Thoracic aorta (tissue), 1 donor: Measurements from ENCODE around the gene NDUFC2.

- RAMPAGE, long total RNA, result no peak
These were observed 12.6 kb downstream of the OMP start for GRCh38 chr11:77115178-77115602.

- RAMPAGE, long total RNA, result no peak
These were observed 12.2 kb downstream of the MYO7A start for GRCh38 chr11:77140045-77140871.

DNA sequence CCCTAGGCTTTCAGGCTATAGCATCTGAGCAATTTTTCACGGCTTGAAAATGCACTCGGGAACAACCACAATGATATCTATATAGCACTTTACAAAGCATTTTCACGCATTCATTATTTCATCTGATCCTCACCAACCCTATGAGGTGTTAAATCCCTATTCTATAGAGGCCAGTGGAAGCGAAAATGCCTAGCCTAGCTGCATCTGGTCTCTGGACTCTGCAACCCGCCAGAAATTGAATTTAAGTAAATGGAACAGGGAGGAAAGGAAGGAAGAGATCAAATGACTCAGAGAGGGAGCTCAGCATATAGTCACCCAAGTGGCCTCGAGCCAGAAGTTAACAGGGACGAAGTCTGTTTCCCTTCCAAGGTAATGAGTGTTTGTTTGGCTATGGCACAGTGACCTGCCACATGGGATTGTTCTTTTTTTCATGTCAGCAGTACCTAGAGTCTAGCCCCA is 66.4 kb downstream of the PAK1 start:
- RAMPAGE, long total RNA, result no peak

- RAMPAGE, long total RNA, result no peak
These were observed 515 bp upstream of the PAK1 start for GRCh38 chr11:77474543-77474675.

DNA sequence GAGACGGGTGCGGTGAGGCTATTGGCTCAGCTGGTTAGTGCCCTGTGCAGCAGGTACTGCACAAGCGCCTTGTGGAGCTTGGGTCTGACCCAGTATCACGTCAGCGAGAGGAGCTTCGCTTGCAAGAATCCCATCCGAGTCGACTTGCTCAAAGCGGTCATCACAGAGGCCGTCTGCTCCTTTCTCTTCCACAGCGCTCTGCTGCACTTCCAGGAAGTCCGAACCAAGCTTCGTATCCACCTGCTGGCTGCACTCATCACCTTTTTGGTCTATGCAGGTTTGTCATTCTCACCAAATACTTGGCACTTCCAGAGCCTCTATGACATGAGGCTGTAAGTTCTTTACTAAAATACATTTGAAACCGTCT is 565 bp downstream of the AQP11 start:
- RAMPAGE, long total RNA, result no peak

GRCh38 chr11:77675030-77675518 is 37.5 kb upstream of the CLNS1A start:
- RAMPAGE, long total RNA, result no peak

- RAMPAGE, long total RNA, result start-site peak on the minus strand at chr11:77701004-77701018, 18 reads; start-site peak on the minus strand at chr11:77701127-77701185, 20 reads; start-site peak on the minus strand at chr11:77701246-77701263, 20 reads; start-site peak on the minus strand at chr11:77701323-77701329, 22 reads
These were observed 63.3 kb upstream of the CLNS1A start for GRCh38 chr11:77700678-77701598.

DNA sequence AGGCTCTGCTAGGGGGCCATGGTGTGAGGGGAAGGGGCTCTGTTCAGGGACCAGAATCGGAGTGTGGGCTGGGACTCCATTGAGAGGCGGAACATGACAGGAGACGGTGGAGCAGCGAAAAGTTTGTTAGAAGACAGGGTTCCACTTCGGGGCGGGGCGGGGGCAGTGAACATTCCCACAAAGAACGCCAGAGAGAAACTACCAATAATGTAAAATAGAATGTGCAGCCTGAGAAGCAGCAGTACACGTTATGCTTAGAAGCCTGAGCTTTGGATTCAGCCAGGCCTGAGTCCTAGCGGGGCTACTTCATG is 585 bp downstream of the AAMDC start:
- RAMPAGE, long total RNA, result no peak

DNA sequence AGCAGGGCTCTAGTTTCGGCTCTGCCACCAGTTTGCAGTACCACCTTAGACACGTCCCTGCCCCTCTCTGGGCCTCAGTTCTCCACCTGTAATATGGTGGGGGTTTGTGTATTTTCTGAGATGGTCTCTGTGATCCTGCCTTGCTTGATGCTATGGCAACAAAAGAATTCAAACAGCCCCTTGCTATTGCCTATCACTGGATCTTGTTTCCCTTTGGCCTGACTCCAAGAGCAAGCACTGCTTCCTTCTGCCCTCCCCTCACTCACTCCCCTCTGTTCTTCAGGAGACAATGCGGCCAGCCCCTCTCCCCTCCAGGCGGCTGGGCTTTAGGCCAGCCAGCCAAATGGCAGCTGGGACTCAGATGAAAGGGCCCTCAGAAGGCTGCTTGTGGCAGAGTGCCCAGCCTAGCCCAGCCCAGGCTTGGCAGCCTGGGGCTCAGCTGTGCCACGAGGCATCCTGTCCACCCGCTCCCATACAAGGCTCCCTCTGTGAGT is 7.3 kb upstream of the KCTD14 start:
- RAMPAGE, long total RNA, result no peak

GRCh38 chr11:78078454-78078852 is 1.2 kb downstream of the NDUFC2 start:
- RAMPAGE, long total RNA, result no peak

DNA sequence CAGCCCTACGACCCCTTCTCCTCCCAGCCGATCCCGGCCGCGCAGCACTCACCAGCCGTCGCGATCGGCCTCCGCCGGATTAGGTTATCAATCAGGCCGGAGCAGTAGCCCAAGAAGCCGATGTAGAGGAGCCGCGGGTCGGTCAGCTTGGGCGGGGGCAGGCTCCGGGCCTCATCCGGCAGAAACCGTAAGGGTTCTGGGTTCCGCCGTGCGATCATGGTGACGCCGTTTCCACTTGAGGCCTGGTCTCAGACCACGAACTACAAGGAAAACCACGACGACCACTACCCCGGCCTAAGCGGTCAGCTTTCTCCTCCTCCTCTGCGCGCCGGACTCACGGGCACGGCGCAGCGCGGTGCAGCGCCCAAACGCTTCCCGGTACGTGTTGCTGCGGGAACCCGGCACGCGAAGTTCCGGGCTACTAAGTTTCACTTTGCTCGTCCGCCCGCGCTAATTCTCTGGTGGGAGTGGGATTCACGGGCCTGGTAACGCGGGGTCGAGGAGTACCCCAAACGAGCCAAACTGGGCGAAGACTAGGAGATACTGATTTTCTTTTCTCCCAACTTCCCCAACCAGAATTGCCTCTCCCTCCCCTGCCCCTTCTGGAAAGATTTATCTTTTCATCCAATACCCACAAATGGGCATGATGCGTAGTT is at the start of gene NDUFC2:
TSS of gene NDUFC2 (minus strand) at position 336 of the 656 bp plus-strand sequence.
- RAMPAGE, long total RNA, result start-site peak on the minus strand centred at position 322 of the sequence, 19 bp wide, 401 reads

DNA sequence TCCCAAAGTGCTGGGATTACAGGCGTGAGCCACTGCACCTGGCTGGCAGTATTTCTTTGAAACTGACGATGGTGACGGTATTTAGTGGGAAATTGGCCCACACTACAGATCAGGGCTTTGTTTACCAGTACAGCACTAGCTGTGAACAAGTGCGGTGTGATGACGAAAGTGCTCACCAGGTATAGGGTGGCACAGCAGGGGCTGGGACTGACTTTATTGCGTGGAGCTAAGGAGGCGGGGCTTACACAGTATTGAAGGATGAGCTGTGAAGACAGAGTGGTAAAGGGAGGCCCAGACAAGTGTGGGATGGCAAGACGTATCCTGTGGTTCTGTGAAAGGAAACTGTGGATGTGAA is 20.3 kb downstream of the KCTD21 start:
- RAMPAGE, long total RNA, result no peak

DNA sequence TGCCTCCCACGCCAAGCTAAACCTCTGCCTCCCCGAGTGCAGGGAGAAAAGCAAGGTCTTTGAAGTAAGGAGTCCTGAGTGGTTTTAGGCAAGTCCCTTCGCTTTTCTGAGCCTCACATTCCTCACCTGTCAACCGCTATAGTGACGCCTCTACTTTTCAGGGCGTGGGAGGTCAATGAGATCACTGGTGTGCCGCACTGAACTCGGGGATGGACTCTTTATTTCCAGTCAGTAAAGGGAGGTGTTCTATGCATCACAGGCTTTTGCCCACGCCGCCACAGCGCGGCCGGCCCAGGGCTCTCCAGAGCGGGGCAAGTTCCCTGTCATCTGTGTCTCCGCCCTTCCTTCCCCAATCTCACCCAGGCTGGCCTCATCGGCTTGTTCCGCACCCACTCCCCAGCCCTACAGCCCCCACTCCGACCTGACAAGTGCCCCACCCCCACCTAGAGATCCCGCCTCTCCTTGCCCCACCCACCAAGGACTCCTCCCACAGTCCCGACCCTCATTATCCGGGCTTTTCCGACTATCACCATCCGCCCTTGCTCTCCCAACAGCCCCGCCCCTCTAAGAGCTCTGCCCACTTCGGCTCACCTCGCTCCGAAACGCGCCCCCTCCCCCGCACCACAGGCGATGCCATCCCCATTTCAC is 494 bp downstream of the KCTD21 start:
- RAMPAGE, long total RNA, result no peak

GRCh38 chr11:78352231-78352904 is 65.3 kb downstream of the GAB2 start:
- RAMPAGE, long total RNA, result no peak

DNA sequence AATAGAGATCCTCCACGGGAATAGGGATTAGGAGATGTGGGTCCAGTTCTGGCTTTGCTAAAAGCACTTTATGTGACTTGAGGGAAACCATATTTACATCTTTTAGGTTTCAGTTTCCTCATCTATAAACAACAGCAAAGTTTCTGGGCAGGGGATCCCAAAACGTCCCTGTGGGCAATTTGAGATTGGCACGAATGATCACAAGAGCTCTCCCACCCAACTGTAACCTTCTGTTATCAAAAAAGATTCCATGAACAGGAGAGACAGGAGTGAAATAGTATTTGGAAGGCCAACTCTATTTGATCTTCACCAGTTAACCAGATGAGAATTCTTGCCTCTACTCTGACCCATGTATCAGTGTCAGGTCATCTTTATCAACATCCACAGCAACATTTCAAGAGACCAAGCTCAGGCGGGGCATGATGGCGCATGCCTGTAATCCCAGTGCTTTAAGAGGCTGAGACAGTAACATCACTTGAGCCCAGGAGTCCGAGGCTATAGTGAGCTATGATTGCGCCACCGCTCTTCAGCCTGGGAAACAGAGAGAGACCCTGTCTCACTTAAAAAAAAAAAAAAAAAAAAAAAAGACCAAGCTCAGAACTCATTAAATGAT is 62.4 kb downstream of the GAB2 start:
- RAMPAGE, long total RNA, result no peak

GRCh38 chr11:78387012-78387733 is 30.4 kb downstream of the GAB2 start:
- RAMPAGE, long total RNA, result no peak

DNA sequence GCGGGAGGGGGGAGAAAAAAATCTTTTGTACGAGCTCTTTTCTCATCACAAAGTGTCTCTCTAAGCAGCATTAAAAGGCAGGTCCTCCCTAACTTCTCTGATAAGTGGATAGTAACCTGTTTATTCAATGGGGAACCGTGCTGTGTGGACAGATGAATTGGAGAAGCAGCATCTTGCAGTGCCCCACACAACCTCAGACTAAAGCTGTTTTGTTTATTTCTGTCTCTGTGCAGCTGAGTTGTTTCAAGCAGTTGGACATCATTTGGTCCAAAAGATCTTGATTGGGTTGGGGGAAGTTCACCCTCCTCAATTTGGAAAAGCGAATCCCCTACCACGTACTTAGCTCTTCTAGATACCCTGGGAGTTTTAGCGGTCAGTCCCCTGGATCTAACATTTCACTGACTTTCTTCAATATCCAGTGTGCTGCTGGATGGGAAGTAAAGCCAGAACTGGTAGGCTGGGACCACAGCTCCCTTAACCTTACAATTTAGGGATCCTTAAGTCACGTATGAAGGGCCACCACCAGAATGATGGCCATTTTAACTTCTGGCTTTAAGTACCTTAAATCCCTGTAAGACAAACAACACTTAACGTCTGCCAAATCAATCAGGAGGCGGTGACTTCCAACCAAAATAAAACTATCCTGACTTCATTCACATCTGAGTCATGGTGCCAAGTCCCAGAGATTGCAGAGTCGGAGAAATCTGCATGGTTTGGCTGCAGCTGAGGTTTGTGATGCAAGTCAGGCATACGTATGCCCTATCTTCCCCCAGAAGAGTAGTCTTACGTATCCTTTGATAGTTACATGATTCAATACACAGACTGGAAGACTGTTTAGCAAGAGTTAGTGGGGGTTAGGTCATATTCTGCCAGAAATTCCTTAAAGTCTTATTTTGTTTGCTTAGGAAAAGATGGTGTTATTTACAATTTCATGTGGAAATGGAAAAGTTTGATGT is 1.5 kb upstream of the GAB2 start:
- RAMPAGE, long total RNA, result no peak

DNA sequence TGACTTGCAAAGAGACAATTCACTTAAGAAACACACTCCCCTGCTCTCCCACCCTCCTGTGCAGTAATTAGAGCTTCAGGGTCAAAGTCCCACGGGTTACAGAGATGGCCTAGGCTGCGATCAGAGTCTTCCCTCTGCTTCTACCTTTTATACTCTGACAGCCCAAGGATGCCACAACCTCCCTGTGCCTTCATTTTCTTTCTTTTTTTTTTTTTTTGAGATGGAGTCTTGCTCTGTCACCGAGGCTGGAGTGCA is 87.3 kb upstream of the NARS2 start:
- RAMPAGE, long total RNA, result no peak

DNA sequence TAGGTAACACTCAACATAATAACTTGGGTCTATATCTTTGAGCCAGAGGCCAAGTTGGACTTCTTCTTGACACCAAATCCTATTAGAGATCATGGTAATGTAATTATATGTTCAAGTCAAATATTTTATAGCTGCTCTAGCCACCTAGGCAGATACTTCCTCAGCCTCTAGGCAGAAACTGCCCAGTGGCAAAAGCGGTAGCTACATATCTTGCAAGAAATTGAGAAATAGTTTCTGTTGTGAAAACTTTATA is 253.8 kb upstream of the NARS2 start:
- RAMPAGE, long total RNA, result no peak

GRCh38 chr11:79441316-79441836 is 546 bp upstream of the TENM4 start:
- RAMPAGE, long total RNA, result no peak